Temporal lobe (tissue), 2 donors: ENCODE results near the gene GNPDA1.

- RAMPAGE, long total RNA = no peak
Measured at GRCh38 chr5:141816392-141817346, 61.5 kb downstream of the PCDH1 start.

DNA sequence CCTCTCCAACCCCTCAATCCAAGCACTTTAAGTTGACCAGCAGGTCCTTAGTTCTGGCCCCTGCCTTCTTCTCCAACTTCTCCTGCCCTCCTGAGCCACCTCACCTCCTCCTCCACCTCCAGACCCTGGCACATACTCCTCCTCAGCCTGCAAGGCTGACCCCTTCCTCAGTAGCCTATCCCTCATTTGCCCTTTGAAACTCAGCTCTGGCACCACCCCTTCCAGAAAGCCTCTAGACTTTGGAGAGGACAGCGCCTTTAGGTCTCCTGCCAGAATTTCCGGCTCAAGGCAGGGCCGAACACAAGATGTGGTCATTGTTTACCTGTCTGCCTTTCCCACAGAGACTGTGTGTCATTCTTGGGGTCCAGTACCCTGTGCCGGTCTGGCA is 29.6 kb downstream of the PCDH1 start:
- RAMPAGE, long total RNA = no peak

DNA sequence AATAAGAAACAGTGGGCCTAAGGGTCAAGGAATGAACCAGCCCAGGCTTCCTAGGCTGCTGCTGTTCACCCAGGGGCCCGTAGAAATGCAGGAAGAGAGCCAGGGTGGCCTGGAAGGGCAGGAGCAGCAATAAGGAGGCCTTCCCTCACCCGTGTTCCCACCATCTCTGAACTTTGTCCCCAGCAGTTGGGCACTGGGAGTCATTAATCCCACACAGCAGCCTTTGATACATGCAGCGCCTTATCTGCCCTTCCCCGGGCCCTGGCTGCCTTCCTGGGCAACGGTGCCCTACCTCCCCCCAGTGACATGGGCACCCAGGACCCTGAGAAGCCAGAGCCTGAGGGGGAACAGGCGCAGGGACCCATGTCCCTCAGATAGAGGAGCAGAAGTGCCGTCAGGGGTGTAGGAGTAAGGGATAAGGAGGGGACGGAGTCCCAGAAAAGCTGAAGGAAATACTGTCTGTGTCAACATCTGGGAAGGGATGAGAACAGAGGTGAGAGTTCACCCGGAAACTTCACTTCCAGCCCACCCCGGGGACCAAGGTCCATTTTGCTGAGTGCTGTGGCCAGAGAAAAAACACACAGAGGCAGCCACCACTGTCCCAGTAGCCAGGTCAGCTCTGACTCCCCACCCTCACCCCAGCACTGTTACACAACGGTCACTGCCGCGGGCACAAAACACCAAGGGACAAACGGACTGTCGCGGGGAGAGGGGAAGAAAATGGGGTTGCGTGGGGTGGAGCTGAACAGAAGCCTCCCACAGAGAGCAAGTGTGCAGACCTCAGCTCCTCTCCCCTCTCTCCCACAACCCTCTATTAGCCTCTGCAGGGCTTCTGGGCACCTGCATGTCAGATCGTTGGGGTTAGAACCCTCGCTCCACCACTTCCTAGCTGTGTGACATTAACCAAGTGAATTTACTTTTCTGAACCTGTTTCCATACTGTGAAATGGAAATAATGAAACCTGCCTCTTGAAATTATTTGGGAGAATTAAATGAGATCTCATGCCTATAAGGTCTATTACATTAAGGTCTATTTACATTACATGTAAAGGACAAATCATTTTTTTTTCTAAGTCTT is 3.7 kb downstream of the PCDH1 start:
- RAMPAGE, long total RNA = no peak

DNA sequence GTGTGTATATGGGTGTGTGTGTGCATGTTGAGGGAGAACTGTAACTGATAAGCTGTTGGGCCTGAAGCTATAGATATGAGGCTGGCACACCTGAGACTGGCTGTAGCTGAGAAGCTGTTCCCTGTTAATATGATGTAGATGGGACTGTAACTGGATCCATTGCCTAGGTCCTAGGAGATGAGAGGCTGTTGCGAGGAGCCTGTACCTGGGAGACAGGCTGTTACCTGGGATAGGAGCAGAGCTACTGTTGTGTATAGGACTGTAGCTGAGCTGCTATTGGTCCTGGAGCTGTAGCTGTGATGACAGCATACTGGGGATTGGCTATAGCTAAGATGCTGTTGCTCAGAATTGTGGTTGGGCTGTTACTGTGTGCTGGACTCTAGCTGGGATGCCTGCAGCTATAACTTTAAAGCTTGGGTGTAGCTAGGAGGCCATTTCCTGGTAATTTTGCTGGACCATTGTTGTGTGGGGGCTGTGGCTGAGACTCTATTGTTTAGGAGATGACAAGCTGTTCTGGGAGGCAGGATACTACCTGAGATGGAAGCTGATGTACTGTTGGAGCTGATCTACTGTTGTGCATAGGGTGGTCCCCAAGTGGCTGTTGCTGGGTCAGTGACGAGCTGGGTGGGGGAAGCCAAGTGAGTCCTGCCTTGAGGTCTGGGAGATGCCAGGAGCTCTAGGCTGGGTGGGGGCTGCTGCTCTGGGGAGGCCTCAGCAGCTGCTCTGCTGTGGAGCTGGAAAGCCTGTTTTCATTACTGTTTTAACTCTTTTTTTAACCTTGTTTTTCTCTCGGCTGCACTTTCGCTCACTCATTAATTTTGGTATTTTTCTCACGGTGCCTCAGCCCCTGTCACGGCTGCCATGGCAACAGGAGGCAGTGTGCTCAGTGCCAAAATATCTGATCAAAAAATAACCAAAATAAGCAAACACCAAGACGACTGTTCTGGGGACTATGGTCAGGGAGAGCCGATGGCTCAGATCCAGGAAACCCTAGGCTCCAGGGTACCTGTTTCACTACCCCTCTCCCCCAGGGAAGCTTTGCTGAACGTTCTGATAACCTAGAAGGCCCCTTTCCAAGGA is 2.9 kb upstream of the PCDH1 start:
- RAMPAGE, long total RNA = no peak

DNA sequence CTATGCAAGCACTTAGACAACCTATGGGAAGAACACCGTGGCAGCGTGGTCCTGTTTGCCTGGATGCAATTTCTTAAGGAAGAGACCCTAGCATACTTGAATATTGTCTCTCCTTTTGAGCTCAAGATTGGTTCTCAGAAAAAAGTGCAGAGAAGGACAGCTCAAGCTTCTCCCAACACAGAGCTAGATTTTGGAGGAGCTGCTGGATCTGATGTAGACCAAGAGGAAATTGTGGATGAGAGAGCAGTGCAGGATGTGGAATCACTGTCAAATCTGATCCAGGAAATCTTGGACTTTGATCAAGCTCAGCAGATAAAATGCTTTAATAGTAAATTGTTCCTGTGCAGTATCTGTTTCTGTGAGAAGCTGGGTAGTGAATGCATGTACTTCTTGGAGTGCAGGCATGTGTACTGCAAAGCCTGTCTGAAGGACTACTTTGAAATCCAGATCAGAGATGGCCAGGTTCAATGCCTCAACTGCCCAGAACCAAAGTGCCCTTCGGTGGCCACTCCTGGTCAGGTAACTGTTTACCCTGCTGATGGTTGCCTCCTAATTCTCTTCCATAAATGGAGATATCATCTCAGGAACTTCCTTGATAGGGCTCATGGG is 9.5 kb downstream of the RNF14 start:
- RAMPAGE, long total RNA = no peak

DNA sequence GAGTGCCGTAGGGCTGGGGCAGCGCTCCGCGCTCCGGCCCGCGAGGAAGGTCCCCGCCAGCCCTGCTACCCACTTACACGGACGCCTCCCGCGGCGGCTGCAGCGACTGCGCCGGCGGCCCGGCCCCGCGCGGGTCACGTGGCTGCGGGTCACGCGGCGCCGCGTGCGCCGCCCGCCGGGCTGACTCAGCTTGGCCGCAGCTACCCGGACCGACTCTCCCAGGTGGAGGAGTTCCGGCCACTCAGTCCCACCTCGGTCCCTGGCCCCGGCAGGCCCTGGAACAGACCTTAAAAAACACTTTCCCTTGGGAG is at the start of gene GNPDA1:
GNPDA1 (minus strand) TSS at position 110 of the 311 bp plus-strand sequence.
- RAMPAGE, long total RNA = no peak

GRCh38 chr5:142024564-142025301 is 11.9 kb upstream of the GNPDA1 start:
- RAMPAGE, long total RNA = no peak

- RAMPAGE, long total RNA = no peak
Measured at GRCh38 chr5:142053345-142054132, 40.7 kb upstream of the GNPDA1 start.

GRCh38 chr5:142153184-142153663 is 44.6 kb downstream of the NDFIP1 start:
- RAMPAGE, long total RNA = no peak

GRCh38 chr5:142326907-142327444 is 2.2 kb upstream of the SPRY4 start:
- RAMPAGE, long total RNA = no peak

- RAMPAGE, long total RNA = no peak
Measured at GRCh38 chr5:142342106-142342915, 17.5 kb upstream of the SPRY4 start.

DNA sequence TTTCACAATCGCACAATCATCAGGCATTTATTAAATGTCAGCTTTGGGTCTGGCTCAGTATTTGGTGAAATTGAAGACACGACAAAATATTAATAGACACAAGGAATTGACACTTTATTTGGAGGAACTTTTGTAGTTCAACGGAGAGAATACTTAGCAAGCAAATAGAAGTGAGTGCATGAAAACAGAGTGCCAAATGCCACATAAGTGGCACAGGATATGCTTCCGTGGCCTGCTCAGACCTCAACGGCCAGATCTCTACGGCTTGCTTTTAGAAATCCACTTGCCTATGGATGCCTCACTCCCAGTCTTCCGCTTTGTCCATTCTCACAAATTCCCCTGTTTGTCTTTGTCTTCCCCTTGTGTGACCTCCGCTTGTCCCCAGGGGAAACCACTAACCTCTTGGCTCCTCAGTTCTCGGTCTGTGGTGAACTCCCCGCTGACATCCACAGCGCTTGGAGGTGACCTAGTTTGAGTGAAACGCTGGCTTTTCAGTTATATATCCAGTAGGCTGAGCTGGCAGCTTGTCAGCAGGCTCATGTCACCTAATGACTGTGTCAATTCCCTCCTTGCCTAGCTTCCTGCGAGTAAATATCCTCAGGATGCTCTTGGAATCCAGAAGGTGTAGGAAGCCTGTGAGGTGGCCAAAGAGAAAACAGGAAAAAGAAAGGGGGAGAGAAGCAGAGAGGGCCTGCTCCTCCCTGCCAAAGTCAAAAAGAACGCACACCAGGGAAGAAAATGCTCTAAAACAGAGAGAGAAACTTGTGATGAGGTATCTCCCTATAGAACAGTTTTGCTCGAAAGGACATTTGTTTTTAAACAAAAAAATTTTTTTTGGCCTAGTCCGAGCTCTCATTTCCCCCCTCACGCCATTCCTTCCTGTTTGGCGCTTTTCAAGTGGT is 101.4 kb upstream of the SPRY4 start:
- RAMPAGE, long total RNA = no peak

GRCh38 chr5:142432122-142432747 is 107.4 kb upstream of the SPRY4 start:
- RAMPAGE, long total RNA = no peak

DNA sequence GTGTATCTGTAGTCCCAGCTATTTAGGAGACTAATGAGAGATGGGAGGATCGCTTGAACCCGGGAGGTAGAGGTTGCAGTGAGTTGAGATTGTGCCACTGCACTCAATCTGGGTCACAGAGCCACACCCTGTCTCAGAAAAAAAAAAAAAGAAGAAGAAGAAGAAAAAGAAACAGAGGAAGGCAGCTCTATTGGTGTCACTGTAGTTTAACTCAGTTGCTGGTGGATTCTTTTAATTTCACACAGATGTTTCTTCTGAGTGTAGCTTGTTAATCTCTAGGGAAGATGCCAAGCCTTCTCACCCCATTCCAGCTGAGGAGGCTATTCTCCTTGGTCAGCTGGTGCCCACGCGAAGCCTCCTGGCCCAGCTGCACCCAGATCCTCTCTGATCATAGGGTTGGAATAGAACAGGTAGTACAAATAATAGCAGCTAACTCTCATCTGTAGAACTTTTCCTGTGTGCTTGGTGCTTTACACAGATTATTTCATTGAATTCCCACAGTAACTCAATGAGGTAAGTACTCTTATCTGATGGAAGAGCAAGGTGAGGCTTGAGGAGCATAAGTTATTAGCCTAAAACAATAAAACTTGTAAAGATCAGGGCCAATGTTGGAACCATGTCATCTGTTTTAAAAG is 113.8 kb upstream of the SPRY4 start:
- RAMPAGE, long total RNA = no peak

DNA sequence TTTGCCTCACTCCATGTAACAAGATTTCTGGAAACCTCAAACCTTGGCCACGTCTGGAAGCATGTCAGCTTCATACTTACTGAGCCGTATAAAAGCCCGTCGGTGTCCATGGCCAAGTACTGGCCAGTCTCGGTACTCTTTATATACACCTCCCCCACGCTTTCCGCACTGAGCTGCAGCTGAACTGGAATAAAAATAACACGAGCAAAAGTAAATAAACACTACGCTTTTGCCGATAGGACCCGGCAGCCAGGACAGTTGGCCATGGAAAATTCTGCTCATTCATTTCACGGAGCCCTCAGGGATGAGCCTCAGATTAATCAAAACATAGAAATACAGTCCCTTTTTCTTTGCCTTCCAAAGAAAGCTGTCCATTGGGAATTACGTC is 85.3 kb downstream of the FGF1 start:
- RAMPAGE, long total RNA = no peak

DNA sequence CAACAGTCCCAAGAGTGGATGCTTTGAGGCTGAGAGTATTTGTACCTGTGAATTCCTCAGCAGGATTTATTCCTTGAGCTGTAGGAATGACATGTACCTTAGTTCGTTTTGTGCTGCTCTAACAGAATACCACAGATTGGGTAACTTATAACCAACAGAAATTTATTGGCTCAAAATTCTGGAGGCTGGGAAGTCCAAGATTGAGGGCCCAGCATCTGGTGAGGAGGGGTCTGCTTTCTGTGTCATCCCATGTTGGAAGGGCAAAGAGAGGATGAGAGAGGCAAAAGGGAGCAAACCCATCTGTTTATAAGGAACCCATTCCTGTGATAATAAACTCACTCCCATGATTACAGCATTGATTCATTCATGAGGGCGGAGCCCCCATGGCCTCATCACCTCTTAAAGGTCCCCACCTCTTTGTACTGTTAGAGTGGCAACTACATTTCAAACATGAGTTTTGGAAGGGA is 29.3 kb downstream of the ARHGAP26 start:
- RAMPAGE, long total RNA = no peak

GRCh38 chr5:142816934-142817527 is 46.9 kb downstream of the ARHGAP26 start:
- RAMPAGE, long total RNA = no peak

DNA sequence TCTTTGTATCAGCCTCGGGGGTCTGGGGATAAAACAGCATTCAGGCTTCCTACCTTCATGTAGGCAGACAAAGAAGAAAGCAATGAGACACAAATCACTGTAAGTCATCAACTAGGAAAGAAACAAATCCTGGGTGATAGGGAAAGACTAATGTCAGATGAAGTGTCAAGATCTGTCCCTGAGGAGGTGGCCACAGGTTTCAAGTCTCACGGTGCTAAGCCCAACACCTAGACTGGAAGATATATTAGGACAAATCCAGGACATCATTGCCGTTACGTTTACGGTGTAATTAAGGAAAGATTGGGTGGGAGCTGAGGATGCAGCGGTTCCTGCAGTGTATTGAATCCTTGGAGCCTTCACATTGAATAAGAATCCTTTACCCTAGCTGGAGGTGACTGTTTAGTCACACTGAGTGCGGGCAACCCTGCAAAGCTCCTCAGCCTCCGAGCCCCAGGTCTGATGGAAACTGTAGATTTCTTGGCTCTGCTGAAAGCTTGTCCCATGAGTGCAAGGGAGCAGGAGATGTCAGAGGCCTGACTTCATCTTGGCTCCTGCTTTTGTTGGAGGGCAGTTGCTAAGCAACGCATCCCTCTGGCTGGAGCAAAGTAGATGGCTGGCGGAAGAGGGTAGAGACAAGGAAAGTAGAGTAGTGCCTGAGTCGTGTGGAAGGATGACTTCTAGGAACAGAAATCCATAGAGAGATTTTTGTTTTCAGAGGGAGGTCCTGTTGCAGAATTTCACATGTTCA is 71.1 kb downstream of the ARHGAP26 start:
- RAMPAGE, long total RNA = no peak

- RAMPAGE, long total RNA = no peak
Measured at GRCh38 chr5:142845053-142846033, 75.2 kb downstream of the ARHGAP26 start.

GRCh38 chr5:142874515-142875393 is 104.6 kb downstream of the ARHGAP26 start:
- RAMPAGE, long total RNA = no peak